HT-29 (cell line): ENCODE measurements around a stretch of chr22.

DNA sequence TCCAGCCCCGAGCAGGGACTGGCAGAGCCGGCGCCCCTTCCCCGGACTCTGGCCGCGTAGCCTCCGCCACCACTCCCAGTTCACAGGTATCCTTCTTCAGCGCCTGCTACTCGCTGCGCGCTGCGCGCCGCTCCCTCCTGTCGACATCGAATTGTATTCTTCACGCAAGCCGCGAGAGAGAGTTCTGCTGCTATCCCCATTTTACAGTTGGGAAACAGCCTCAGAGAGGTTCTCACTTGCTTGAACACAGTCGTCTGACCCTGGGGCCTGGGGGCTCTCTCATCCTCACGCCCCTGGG, 433 bp upstream of the ARVCF start:
- RAMPAGE, long total RNA = no peak

GRCh38 chr22:20023948-20024907, 3.3 kb downstream of the TANGO2 start:
- RAMPAGE, long total RNA = no peak

DNA sequence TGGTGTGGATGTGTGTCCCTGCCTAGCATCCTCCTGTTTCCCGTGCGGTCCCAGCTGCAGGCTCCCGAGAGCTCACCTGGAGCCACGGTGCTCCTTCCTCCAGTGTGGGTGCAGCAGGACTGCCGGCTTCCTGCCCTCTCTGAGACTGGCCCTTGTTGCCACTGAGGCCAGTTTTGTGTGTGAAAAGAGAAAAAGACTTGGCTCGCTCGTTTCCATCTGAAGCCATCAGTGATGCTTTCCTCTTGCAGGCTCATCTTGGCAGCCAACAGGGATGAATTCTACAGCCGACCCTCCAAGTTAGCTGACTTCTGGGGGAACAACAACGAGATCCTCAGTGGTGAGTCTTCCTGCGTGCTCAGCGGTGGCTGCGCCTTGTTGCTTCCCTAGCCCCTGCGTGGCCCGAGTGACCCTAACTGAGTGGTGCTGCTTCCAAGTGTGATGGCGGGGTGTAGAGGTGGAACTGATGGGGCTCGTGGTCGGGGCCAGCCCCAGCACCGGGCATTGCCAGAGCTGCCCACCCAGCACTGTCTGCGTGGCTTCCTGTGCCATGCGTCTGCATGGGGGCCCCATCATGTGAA, 22.3 kb downstream of the TANGO2 start:
- RAMPAGE, long total RNA = no peak

GRCh38 chr22:20062909-20063378, 17.1 kb upstream of the DGCR8 start:
- RAMPAGE, long total RNA = no peak

DNA sequence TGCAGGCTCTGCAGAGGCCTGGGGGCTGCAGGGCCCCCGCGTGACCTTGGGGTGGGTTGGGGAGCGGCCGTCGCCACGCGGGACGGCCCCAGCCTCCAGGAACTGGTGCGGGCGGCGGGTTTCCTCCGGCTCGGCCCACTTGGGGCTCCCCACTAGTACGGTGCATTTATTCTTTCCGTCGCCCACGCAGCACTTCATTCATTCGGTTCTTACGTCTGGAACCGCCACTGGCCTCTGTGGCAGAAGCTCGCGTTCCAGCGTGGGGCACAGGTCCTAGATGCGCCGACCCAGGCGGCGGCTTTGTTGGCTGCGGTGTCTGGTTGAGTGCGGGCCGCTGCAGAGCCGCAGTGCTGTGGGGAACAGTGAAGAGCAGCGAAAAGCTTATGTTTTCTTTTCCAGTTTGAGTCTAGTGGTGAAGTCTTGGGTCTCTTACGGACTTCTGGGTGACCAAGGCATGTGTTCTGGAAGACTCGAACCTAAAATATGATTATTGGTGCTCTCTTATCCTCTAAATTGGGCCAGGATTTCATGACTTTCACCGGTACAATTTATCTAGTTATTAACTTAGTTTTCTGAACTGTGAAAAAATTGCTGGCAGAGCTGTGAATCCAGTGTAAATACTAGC, 948 bp upstream of the TRMT2A start:
- RAMPAGE, long total RNA = no peak

GRCh38 chr22:20489879-20490536, 5.6 kb downstream of the KLHL22 start:
- RAMPAGE, long total RNA = no peak

DNA sequence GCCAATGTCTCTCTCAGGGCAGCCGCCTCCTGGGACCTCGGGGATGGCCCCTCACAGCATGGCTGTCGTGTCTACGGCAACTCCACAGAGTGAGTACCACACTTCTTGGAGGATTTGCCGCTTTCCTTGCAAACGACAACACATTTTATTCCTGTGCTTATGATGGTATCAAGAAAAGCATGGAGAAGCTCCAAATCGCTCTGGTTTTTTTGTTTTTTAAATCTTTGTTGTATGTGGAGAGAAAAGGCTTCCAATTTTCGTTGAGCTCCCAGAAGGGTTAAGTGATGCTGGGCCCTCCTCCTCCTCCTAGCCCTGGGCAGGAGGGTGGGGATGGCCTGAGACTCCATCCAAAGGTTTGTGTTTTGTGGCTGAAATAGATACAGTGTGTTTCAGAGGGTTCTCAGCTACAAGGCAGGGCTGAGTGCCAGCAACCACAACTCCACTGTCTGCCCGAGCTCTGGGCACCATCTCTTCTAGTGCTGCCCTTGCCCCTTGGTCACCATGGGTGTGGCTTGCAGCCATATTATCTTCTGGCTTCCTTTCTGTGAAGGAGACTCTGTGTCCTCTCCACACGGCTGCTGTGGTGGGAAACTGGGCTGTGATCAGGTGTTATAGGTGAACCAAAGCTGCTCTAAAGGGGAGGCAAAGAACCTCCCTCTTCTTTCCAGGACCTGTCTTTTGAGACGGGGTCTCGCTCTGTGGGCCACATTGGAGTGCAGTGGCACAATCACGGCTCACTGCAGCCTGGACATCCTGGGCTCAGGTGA, 47.8 kb downstream of the MED15 start:
- RAMPAGE, long total RNA = no peak

DNA sequence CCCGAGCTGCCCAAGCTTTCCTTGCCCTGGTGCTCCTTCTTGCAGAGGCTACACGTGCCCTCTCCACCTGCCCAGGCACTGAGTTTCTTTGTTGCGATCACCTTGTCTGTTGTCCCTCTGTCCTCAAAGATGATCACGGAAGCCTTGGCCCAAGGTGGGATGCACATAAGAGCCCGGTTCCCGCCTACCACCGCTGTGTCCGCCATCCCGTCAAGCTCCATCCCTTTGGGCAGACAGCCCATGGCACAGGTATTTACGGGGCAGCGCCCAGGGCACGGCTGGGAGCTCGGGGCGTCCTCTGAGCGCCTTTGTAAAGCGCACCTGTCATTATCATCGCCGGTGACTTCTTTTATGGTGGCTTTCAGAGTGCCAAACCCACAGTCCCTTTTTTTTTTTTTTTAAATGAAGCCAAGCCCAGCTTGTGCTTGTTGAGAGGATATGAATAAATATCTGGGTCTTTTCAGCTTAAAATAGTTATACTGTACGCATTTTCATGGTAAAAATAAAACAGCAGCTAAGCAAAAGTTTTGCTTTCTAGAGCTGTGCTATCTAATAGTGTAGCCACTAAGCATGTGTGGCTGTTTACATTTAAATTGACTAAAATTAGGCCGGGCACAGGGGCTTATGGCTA, 67.7 kb downstream of the MED15 start:
- RAMPAGE, long total RNA = no peak

DNA sequence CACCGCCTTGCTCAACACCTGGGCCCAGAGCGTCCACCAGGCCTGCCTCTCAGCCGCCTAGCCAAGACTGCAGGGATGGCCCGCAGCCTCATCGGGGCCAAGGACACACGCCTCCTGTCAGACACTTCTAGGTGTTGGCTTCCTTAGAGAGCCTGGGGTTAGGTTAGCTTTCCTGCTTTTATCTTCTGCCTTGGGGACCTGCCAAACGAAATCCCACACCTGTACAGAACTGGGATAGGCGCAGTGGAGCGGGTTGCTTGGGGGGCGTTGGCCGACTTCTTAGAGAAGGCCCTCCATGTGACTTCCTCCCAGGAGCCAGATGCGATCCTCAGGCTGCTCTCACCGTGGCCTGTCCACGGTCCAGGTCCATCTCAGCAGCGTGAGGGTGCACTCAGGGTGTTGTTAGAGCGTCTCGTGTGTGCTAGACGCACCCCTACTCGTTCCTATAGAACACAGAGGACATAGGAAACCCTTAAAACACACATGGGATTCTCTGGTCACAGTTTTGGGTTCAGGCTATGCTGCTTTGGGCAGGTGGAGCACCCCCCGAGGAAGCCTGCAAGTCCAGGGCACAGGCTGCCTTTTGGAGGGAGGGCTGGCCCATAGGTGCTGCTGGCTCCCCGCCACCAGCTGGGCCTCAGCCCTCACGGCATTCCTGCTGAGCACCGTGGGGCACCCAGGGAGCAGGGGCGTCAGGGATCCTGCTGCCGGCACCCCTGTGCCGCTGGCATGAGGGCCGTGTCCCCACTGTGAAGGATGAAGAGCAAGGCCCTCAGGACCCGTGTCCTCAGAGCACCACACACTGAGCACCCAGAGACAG, 79.4 kb downstream of the MED15 start:
- RAMPAGE, long total RNA = no peak

DNA sequence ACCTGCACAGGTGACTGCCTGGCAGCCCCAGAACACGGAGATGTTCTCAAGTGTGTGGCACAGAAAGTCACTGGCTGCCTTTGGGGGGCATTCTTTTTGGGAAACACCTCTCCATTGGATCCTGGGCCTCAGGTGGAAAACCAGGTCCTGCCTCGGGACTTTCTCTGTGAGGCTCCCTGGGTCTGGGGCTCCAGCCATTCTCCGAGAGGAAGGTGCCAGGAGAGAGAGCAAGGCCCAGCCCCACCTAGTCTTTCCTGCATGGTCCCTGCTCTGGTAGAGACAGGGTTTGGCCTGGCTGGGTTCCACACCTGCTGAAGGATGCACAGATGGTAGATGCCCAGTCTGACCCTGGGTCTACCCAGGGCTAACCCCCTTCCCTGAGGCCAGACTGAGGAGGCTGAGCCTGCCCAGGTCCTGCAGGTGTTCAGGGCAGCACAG, 126.7 kb downstream of the MED15 start:
- RAMPAGE, long total RNA = no peak

DNA sequence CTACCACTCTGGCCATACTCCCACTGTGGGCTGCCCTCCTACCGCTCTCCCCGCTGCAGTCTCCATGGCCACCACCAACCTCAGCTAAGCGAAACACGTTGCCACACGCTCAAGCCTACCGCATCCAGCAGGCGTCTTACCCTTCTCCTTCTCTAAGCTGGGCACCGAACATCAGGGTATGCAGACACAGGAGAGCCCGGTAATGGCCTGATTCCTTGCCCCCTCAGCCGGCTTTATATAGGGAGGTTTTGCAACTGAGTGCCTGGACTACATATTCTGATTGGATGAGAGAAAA, 117.2 kb upstream of the SERPIND1 start:
- RAMPAGE, long total RNA = no peak

GRCh38 chr22:20718548-20719165, 55.3 kb upstream of the SERPIND1 start:
- RAMPAGE, long total RNA = no peak

DNA sequence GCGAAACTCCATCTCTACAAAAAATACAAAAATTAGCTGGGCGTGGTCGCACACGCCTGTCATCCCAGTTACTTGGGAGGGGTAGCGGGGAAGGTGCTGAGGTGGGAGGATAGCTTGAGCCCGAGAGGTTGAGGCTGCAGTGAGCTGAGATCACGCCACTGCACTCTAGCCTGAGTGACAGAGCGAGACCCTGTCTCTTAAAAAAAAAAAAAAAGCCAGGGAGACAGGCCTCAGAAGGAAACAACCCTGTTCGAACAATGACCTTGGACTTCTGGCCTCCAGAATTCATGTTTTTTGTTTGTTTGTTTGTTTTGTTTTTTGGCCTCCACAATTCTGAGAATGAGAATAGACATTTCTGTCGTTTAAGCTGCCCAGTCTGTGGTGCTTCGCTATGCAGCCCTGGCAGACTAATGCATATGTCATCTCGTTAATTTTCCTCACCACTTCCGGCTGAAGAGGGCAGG, 48.2 kb upstream of the SERPIND1 start:
- RAMPAGE, long total RNA = no peak

- RAMPAGE, long total RNA = no peak
Observed at GRCh38 chr22:20867115-20868359, 8.7 kb downstream of the SNAP29 start.

GRCh38 chr22:20887170-20887951, 28.6 kb downstream of the SNAP29 start:
- RAMPAGE, long total RNA = no peak

DNA sequence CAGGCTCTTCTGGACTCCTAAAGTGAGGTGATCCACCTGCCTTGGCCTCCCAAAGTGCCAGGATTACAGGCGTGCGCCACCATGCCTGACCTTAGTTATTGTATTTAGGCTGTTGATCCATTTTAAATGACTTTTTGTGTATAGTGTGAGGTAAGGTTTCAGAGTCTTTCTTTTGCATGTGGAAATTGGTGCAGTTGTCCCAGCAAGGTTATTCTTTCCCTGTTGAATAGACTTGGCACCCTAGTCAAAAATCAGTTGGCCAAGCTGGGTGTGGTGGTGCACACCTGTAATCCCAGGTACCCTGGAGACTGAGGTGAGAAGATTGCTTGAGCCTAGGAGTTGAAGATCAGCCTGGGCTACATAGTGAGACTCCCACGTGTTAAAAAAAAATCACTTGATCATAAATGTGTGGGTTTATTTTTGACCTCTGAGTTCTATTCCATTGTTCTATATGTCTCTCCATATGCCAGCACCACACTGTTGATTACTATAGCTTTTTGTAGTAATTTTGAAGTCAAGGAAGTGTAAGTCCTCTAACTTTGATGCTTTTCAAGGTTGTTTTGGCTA, 23.5 kb upstream of the AIFM3 start:
- RAMPAGE, long total RNA = no peak

DNA sequence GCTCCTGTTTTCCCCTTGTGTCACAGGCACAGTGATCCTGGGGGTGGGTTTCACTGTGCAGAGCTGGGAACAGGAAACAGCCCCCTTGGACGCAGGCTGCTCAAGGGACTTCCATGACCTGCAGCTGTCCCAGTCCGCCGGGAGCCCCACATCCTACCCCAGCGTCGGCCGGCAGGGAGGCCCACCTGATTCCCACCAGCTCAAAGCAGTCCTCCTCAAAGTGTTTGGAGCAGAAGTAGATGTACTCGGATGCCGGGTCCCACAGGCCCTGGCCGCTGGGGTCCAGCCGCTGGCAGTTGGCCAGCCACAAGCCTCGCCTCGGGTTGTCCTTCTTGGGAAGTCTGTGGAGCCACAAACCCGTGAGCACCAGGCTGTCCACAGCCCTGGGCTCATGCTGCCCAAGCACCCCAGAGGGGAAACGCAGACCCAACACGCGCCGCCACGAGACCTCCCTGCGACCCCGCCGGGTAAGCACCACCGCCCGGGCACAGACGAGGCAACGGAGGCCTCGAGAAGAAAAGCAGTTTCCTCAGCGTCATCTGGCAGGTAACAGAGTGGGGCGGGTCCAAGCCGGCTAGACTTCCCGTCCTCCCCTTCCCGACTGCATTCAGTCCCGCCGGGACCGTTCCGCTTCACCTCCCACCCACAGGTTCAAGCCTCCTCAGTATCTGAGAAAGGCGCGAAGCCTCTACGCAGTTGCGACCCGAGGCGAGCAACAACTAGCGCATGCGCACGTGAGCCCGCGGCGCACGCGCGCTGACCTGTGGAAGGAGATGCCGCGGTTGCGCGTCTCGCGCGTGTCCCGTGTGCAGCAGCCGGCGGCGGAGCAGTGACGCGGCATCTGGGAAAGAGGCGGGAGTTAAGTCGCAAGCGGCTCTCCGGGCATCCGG, 602 bp downstream of the THAP7 start:
- RAMPAGE, long total RNA = no peak

GRCh38 chr22:21591423-21592192, 24.1 kb downstream of the UBE2L3 start:
- RAMPAGE, long total RNA = no peak

- RAMPAGE, long total RNA = no peak
Observed at GRCh38 chr22:21621134-21622349, 8.3 kb downstream of the YDJC start.

- RAMPAGE, long total RNA = no peak
Observed at GRCh38 chr22:21626087-21626893, 3.5 kb downstream of the YDJC start.